ENCODE measurements around the genes RPS10 and ILRUN.

DNA sequence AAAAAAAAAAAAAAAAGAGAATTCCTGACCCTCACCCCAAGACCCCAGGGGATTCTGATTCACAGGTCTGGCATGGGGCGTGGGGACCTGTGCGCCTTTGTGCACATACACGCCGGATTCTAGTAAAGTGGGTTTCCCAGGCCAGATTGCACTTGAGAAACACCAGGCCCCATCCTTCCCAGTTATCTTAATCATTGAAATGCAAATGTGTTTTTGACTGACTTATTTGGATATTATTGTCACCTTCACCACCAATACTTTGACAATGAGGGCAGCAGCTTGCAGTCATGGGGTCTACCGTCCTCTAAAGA lies 12.5 kb downstream of the IP6K3 start:
- PRO-cap: no peak

DNA sequence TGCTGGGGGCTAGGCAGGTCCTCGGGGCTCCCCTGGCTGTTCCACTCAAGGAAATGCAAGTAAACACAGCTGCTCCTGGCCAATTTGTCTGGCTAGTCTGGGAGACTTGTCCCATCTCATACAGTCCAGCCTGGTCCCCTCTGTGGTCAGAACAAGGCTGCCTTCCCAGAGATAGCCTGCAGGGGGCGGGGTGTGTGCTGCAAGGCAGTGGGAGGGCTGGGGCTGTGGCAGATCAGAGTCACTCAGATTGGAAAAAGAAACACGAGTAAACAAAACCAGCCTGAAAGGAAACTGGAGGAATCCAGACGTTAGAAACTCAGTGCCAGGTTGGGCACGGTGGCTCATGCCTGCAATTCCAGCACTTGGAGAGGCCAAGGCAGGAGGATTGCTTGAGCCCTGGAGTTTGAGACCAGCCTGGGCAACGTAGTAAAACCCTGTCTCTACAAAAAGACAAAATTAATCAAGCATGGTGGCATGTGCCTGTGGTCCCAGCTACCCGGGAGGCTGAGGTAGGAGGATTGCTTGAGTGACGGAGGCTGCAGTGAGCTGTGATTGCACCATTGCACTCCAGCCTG lies 20.3 kb downstream of the LEMD2 start:
- PRO-cap: no peak

- PRO-cap: no peak
Measured at GRCh38 chr6:33927454-33927939, 123.7 kb upstream of the MLN start.

DNA sequence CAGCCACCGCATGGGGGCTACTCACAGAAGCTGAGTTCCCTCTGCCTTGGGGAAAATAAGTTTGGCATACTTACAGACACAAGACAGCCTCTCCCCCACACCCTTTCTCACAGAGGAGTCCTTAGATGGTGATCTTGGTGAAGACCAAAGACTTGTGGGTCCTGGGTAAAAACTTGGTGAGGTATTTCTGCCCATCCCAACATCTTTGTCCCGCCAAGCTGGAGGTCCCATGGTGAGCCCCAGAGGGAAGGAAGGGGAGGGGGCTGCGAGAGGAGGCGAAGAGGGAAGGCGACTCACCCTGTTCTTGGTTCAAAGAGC lies 146.0 kb downstream of the GRM4 start:
- PRO-cap: unidirectional peak, minus-strand start at position 101 of the sequence

- PRO-cap: no peak
Measured at GRCh38 chr6:34056001-34056917, 89.6 kb downstream of the GRM4 start.

- PRO-cap: no peak
Measured at GRCh38 chr6:34218282-34218646, 18.4 kb upstream of the HMGA1 start.

DNA sequence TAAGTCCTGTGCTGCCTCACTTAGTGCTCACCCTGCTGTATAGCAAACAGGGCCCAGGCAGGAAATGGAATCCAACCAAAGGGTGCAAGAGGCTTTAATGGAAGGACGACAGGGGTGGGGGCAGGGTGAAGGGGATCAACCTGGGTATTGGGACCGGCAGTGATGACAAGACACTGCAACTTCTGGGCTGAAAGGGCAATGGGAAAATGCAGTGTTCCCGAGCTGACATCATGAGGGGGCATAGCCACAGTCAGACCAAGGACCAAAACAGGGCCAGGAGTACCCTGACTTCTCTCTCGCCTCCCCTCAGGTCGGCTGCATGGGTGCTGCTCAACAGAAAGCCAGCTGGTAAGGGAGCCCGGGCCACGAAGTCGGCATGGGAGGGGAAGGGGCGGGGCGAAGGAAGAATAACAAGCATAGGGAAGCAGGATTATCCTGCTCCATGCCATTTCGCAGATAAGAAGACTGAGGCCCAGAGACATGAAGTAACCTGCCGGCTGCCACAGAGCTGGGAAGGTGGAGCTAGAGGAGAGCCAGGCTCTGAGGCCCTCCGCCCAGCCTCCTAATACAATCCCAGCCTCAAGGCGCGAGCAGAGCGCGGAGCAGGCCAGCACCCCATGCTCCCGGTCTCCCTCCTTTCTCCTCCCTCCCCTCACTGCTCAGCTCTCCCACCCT lies 13.4 kb upstream of the HMGA1 start:
- PRO-cap: no peak

GRCh38 chr6:34240460-34241478 lies 4.1 kb downstream of the HMGA1 start:
- PRO-cap: no peak

DNA sequence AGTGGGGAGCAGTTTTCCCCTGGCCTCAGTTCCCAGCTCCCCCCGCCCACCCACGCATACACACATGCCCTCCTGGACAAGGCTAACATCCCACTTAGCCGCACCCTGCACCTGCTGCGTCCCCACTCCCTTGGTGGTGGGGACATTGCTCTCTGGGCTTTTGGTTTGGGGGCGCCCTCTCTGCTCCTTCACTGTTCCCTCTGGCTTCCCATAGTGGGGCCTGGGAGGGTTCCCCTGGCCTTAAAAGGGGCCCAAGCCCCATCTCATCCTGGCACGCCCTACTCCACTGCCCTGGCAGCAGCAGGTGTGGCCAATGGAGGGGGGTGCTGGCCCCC lies 3.8 kb downstream of the SMIM29 start:
- PRO-cap: no peak

GRCh38 chr6:34246259-34247143 lies 2.3 kb downstream of the SMIM29 start:
- PRO-cap: no peak

GRCh38 chr6:34284222-34285245 lies 35.7 kb upstream of the SMIM29 start:
- PRO-cap: no peak

DNA sequence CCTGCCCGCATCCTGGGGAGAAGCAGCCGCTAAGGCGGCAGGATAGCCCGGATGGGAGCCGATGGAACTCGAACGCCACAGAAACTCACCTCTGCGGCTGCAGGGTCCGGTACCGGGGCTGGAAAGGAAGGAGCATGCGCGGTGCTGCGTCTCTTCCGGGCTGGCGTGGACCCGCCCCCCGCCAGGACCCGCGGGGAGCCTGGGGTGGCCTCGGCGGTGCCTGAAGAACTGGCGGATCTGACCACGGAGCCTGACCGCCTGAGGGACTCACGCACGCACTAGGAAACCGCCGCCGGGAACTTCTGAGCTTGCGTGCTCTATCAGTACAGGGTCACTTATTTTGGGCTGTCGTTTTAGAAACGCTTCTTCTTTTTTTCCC lies at the start of gene RPS10:
Gene RPS10 (minus strand): TSS at position 127 of the 379 bp plus-strand sequence.
- PRO-cap: bidirectional peak, plus-strand start at position 219 of the sequence, minus-strand start at position 125 of the sequence

DNA sequence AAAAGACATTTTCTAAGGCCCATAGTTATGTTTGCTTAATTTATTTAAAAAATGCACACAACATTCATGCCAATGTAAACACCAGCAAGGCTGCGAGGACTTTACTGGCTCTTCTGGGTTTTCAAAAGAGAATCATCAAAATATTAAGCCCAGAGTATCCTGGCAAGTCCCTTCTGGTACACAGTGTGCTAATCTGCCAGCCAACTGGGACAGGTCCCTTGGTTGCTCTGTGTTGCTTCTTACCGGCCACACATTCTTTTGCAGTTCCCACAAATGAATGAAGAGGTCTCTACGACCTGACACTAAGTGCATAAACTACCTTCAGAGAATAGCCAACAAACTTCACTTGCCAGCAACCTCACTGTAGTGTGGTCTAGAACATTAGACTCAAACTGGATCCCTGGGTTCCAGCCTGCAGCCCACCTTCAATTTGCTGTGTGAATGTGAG lies 42.6 kb upstream of the SPDEF start:
- PRO-cap: no peak

- PRO-cap: no peak
Measured at GRCh38 chr6:34599823-34600713, 43.9 kb upstream of the SPDEF start.

DNA sequence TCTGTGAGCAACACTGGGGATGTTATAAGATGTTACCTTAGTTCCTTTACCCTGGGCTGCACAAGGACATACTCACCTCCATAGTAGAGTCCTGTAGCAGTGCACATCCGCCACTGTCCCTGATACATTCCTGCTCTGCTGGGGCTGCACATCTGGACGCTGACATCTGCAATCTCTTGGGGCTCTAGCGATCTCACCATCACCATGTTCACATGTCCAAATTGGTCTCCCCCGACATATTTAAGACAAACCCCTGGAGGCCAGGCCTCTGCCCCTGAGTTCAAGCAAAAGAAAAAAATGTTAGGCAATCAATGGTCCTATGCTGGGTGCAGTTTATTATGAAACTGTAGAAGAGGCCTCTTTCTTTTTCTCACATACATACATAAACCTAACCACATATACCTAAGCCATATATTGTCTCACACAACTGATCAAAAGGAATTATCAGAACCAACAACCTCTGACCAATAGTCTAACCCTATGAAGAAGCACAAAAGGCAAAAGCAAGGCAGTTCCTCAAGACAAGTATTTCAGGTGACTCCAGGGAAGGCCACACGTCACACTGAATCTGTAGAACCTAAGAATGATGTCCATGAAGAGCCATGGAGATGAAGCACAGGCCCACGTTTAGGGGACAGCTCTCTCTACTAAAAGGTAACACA lies 49.9 kb downstream of the ILRUN start:
- PRO-cap: no peak

GRCh38 chr6:34671847-34672463 lies 24.6 kb downstream of the ILRUN start:
- PRO-cap: bidirectional peak, plus-strand start at chr6:34672121, minus-strand start at chr6:34671995

DNA sequence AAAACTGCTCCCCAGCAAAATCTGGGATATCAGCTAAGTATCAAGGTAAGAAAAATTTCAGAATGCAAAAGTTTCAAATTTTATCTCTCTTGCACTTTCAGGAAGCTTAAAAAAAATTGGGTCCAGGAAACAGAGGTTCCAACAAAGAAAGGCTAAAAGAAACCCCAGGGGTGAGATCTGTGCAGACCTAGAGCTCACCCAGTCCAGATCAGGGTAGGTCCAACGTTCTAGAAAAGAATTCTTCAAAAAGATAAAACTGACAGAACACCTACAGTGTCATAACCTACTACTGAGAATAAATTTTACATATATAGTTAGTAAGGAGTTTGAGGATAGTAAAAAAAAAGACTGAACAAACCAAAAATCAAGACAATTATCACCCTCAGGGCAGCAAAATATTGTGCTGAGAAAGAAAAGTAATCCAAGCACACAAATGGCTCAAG lies 23.4 kb downstream of the ILRUN start:
- PRO-cap: no peak

- PRO-cap: no peak
Measured at GRCh38 chr6:34679407-34679971, 17.1 kb downstream of the ILRUN start.

DNA sequence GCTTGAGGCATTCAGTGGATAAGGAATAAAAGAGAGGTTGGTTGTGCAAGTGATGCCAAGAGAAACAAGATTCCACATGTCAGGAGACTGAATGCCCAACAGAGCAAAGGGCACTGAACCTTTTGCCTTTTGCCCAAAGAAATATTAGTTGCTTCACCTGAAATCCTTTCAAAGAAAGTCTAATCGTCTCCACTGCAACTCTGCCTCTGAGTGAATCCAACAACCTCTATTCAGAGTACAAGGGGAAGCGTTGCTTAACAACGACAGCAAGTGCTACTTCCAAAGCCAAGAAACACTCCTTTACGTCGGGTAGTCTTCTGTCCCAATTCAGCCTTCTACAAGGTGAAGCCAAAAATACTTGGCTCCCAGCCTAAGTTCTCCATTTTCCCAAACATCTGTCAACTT lies 1.4 kb downstream of the ILRUN start:
- PRO-cap: no peak

- PRO-cap: bidirectional peak, plus-strand start at chr6:34696447, minus-strand start at chr6:34696328; unidirectional peak, minus-strand start at chr6:34696561; bidirectional peak, plus-strand start at chr6:34696972, minus-strand start at chr6:34696719
Measured at GRCh38 chr6:34695963-34697057, at the start of gene ILRUN. Gene ILRUN, minus strand, starts transcription at chr6:34696767.